T47D (cell line): Measurements from ENCODE around the genes FANCC and TSTD2.

DNA sequence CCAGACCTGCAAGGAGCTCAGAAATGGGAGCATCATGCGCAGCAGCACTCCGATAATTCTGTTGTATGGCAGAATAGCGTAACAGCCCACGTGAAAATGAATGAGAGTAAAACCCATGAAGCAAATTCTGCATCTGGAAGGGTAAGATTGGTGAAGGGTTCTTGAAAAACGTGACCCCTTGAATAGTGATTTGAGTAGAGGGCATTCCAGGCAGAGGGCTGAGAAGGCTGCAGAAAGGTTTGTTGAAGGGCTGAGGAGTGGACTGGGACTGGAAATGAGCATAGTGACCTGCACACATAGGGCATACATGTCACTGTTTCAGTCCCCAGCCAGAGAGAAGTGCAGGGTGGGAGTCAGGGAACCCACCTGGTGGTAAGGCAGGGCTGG, 273.1 kb downstream of the FANCC start:
- RRBS, result no CpG with 5 or more reads among the region's 5 CpGs

GRCh38 chr9:95068981-95069464, 248.5 kb downstream of the FANCC start:
- RRBS, result no CpG with 5 or more reads among the region's 6 CpGs

DNA sequence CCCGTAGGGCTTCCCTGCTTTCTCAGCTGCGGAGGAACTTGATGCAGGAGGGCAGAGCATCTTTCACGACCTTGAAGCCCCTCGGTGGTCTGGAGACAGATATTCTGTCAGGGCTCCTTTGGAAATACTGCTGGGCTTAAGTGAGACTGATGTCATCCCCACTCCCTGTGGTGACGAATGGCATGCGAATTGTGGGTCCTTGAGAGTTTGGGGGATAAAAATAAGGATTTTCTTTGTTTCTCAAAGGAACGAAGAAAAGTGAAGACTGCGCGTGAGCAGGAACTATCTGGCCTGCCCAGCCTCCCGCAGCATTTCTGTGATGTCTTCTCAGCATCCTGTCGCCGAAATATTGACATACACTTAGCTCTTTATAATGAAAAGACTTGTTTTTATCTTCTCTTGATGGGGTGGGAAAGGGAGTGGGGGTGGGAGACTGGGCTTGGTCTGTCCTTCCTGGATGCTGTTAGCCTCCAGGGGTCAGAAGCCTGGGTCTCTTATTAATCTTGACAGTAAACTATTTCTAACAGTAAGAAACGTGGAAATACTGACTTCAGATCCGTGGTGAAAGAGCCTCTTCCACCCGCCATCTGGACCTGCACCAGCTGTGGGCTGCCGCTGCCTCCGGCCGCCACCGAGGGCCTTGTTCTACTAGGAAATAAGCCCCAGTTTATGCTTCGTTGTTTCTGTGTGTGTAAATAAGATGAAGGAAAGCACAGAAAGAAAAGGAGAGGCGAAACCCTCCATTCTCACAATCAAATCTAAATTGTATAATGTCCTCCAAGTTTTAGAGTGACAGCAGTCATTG, 239.7 kb downstream of the FANCC start:
- RRBS, result no CpG with 5 or more reads among the region's 21 CpGs

DNA sequence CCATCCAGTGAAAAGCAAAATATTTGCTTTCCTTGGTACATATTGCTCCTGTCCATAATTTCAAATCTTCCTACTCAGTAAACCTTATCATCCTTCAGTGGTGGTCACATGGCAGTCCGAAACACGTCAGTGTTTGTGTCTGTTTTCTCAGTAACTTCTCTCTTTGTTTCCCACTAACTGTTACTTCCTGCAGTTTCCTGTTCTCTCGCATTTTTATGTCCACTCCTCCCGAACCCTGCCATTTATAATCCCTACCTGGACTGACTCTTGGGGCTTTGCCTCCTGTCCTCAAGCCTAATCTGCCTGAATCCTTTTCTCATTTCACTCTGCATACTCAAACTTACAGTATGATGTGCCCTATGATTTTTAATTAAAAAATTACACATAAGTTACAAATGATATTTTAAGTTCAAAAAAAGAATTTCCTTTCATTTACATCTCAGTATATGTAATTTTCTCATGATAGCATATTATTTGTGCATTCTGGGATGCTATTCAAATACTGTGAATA, 128.9 kb downstream of the FANCC start:
- RRBS, result no CpG with 5 or more reads among the region's 4 CpGs

DNA sequence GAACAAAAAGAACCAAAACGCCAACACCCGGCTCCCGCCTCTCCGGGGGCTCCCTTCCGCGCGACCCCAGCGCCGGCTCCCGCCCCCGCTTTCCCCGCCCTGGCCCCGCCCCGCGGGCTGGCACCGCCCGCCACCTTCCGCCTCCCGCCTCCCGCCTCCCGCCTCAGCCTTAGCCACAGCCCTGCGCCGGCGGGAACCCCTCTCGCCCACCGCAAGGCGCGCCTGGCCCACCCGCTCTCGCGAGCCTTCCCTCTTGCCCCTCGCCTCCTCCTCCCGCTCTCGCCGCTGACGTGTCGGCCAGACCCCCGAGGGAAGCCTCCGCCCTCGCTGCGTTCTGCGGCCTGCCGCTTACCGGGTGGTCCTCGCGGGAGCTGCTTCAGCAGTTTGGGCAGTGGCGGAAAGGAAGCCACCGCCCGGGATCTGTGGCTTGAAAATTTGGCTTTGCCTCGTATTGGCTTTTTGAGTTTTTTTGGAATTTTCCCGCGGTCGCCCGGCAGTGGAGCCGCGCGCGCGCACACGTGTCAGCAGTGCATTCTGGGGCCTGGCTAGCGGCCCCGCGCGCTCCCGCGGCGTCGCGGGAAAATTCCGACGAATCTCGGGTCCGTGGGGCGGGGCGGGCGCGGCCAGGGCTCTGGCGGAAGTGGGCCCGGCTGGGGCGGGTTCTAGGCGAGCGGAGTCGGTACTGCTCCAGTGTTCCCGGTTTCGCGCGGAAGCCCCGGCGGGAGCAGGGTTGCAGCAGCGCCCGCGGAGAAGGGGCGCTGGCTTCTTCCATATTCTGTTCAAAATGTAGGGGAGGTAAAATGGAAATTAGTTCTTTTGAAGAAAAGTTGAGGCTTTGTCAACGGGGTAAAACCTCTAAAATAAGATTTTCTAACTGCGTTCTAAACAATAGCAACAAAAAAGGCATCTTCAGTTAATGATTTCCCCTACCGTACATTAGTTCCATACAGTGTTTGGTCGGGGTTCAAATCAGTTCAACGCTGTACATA, at the start of gene FANCC:
Gene FANCC (minus strand): TSS at position 536 of the 989 bp plus-strand sequence.
- RRBS, result 2% methylated on average over 22 of the region's 98 CpGs

DNA sequence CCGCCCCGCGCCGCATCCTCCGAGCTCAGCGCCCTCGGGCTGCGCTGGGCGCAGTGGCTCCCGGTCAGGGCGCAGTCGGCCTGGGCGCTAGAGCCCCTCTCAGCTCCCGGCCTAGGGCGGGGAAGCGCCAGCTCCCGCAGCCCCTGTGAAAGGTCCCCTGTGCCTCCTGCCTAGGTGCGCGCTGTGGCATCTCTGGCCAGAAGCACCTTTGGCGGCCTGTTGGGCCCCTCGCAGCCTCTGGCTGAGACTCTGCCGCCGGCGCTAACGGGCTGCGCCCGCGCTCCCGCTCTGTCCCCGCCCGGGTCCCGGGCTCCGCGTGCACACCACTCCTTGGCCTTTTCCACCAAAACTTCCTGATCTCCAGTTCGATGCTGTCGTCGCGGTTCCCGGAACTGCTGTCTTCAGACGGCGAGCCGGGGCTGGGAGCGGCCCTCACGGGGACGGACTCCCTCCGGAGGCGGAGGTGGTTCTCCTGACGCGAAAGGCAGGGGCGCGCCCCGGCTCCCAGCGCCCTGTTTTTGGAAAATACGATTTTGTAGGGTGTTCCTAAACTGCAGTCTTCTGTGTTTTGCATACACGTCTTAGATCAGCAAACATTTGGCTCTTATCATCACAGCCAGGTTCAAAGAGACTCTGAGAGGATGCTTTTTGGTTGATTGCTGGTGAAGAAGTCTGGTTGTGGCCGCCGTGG, 32.2 kb upstream of the FANCC start:
- RRBS, result 79% methylated on average over 37 of the region's 57 CpGs

DNA sequence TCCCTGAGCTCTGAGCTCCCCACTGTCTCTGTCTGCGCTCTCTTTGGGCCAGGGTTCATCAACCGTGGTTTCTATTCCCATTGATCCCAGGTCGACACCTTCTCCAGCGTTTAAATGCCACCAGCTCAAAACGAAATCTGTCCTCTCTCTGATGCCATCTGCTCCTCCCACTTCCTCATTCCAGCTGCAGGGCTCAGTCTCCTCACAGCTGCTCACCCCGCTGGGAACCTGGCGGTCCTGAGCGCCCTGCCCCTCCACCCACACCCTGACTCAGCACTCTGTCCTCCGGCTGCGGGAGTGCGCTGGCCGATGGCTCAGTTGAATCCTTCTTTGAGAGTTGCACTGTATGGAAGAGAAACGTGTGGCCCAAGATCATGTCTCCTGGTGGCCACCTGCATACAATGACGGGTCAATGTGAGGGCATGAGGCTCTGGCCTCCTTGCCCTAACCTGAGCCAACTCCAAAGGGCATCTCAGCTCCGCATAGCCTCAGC, 74.9 kb downstream of the PTCH1 start:
- RRBS, result no CpG with 5 or more reads among the region's 15 CpGs

GRCh38 chr9:95506312-95507065, 2.6 kb downstream of the PTCH1 start:
- RRBS, result 1% methylated on average over 26 of the region's 67 CpGs

DNA sequence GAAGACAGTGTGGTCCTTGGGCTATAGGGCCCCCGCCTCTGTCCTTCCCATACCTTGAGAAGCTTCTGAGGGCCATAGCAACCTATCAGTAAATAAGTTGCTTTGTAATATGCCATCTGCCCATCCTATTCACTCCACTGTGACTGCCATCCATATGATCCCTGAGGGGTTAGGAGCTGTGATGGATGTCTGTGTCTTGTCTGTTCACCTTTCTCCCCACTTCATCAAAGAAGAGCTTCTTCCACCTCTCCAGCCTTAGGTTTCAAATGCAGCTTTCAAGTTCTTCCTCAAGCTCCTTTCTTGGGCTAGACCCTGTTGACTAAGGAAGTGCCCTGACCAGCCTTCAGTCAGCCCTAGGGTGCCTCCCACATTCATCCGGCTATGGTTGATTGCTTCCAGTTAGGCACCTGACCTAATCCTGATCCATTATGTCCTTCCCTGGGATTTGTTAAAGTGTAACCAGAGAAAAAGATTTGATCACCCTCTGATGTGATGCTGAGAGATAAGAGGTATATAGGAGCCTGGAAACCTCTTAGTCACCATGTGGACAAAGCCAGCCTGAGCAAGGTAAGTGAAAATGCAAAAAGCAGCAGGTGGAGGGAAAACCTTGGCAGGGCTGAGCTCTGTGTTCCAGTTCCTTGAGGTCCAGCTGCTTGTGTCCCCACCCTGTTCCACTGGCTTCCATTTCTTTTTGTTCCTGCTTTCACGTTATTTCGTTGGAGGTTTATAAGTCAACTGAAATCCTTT, 178.9 kb upstream of the ERCC6L2 start:
- RRBS, result no CpG with 5 or more reads among the region's 4 CpGs

DNA sequence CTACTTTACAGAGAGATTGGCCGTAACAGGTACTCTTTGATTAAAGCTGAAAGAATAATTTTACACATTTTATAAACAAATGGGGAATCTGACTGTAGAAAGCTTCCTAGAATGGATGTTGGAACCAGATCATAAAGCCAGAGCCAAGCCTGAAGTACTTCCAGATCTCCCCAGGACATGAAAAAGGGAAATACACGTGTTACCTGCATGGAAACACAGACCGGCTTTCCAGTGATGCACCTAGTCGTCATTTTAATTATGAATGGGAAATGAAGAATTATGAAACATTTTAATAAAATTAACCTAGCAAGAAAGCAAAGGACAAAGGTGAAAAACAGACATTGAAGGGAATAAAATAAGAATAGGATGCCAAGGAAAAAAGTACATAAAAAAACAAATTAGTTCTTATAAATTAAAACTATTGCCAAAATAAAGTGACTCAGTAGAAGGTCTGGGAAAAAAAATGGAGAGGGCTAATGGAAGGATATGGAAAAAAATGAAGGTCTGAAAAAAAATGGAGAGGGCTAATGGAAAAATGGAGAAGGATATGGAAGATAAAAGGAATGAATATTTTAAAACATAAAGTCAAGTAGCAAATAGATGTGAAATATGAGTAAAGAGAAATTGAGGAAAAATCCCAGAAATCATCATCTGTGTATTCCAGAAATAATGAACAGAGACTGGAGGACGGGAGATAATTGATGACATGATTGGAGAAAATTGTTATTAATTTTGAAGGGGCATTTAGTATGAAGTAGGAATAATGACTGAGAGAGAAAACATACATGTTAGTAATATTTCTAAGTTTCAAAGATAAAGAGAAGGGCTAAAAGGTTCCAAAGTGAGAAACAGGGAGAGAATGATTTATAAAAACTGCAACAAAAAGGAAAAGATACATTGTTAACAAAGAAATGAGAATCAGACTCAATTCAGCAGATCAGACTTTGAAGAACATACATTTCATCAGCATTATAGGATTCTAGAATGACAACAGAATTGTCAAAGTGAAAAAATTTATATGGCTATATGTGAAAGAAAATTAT, 66.9 kb downstream of the ERCC6L2 start:
- RRBS, result no CpG with 5 or more reads among the region's 5 CpGs

GRCh38 chr9:96020598-96021063, 145.1 kb downstream of the ERCC6L2 start:
- RRBS, result 98% methylated on average over 7 of the region's 30 CpGs

DNA sequence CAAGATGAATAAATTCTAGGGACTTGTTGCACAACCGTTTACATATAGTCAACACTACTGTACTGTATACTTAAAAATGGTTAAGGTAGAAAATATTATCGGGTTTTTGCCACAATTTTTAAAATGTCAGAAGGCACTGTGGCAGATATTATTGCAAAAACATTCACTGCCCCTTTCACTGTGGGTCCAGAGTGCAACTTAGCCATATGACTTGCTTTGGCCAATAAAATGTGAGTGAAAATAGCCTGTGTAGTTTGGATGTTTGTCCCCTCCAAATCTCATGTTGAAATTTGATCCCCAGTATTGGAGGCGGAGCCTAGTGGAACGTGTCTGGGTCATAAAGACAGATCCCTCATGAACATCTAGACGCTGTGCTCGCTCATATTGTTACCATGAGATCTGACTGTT, 9.5 kb downstream of the ZNF367 start:
- RRBS, result no CpG with 5 or more reads among the region's 6 CpGs

DNA sequence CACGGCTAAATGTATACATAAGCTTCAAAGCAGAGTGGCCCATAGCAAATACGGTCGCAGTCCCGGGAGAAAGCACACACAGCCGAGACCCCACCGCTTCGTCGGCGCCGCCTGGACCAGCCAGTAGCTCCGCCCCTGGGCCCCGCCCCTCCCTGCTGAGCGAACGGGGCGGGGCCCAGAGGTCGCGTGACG, 241 bp upstream of the HABP4 start:
- RRBS, result no CpG with 5 or more reads among the region's 18 CpGs

- RRBS, result no CpG with 5 or more reads among the region's 4 CpGs
Observed at GRCh38 chr9:96502588-96502973, 52.6 kb downstream of the HABP4 start.

GRCh38 chr9:96566125-96566484, 53.5 kb downstream of the CDC14B start:
- RRBS, result no CpG with 5 or more reads among the region's 4 CpGs

GRCh38 chr9:96655501-96655857, 362 bp upstream of the PRXL2C start:
- RRBS, result no CpG with 5 or more reads among the region's 16 CpGs

GRCh38 chr9:97041721-97042402, 2.9 kb upstream of the CTSV start:
- RRBS, result no CpG with 5 or more reads among the region's 4 CpGs

DNA sequence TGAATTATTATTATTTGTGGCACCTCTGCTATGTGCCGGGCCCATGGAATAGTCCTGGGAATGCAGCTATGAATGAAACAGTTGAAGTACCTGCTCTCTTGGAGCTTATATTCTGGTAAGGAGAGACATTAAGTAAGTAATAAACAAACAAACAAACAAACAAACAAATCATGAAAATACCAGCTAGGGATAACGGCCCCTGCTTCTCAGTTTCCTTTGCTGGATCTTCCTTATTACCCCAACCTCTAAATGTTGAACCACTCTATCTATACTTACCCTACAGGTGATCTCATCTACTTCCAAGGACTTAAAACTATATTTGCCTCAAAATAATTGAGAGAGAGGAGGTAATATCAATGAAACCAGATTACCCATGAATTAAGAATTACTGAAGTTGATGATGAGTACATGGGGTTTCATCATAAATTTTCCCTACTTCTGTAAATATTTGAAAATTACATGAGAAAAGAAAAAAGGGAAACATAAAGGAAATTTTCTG, 2.8 kb downstream of the TSTD2 start:
- RRBS, result no CpG with 5 or more reads among the region's 2 CpGs

- RRBS, result 1% methylated on average over 54 of the region's 114 CpGs
Observed at GRCh38 chr9:97633008-97634108, at the start of gene TSTD2. TSTD2 (minus strand) TSS chr9:97633368.

- RRBS, result no CpG with 5 or more reads among the region's 10 CpGs
Observed at GRCh38 chr9:97802160-97802788, 50.8 kb upstream of the FOXE1 start.